Omental fat pad (tissue), 4 donors: ENCODE measurements around a stretch of chr2.

DNA sequence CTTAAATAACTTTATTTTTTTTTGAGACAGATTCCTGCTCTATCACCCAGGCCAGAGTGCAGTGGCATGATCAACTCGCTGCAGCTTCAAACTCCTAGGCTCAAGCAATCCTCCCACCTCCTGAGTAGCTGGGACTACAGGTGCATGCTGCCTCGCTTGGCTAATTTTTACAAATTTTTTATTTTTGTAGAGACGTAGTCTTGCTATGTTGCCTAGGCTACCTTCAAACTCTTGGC is 14.2 kb upstream of the WIPF1 start:
- PRO-cap: no peak
- RAMPAGE, long total RNA, 4 experiments: no peak in any of the 4 experiments

GRCh38 chr2:174627353-174628180 is 30.0 kb upstream of the WIPF1 start:
- PRO-cap: no peak
- RAMPAGE, long total RNA, 4 experiments: no peak in any of the 4 experiments

GRCh38 chr2:174720097-174720404 is 44.2 kb downstream of the CHRNA1 start:
- PRO-cap: no peak
- RAMPAGE, long total RNA, 4 experiments: no peak in any of the 4 experiments

DNA sequence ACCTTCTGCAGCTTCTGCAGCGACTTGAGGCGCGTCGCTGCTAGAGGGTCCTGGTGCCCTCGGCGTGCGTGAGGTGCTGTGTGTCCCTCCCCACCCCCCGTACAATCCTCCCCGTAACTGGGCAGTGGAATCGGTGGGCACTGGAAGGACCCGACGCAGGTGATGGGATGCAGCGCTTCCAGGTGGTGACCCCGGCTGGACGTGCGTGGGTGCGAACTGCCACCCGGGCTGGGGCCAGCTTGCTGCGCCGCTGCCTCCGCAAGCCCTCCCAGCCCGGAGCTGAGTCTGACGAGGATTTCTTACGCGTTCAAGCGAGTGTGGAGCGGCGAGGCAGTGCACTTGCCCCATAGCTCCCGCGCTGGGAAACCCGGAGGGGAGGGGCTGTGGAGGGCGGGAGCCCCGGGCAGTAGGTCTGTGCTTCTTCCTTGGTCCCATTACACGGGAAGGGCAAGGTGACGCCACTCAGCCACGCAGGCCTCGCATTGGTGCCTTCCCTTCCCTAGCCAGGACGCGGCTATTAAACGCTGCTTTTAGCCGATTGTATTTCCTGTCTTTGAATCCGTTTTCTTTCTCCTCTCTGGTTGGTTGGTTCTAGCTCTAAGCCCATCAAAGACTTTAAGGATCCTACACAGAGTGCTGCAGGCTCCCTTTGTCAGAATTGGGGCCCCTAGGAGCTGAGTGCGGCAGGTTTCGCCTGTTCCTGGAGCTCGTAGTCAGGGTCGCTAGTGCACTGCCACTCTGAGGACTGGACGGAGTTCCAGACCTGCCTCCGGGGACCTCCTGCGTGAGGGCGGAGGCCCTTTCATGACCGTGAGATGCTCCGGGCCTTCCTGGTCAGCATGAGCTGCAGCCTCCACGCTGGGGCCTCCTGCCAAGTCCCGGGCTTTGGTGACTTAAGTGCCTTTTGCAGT is 34.0 kb downstream of the CHRNA1 start:
- PRO-cap: no peak
- RAMPAGE, long total RNA, 4 experiments: no peak in any of the 4 experiments

- PRO-cap: no peak
- RAMPAGE, long total RNA, 4 experiments: no peak in any of the 4 experiments
These were observed 24.2 kb upstream of the CHRNA1 start for GRCh38 chr2:174788315-174789058.

GRCh38 chr2:174901046-174901494 is 104.1 kb downstream of the CHN1 start:
- PRO-cap: no peak
- RAMPAGE, long total RNA, 4 experiments: no peak in any of the 4 experiments

DNA sequence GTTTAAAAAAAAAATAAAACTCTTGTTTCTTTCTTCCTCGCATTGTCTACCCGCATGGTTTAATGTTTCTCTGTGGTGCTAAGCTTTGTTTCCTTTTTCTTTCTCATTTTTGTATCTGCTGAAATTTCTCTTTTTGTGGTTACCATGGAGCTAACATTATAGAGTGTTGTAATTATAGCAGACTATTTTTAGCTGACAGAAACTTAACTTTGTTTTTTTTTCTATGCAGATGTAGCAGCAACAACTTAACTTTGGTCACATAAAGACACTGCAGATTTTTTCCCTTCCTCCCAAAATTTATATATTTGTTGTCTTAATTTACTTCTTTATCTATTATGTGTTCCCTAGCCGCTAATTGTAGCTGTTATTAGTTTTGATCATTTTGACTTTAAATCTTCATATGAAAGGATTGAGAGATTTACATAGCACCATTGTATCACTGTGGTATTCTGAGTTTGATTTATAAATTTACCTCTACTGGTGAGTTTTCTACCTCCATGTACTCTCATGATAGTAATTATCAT is 43.2 kb upstream of the CHN1 start:
- PRO-cap: no peak
- RAMPAGE, long total RNA, 4 experiments: no peak in any of the 4 experiments

DNA sequence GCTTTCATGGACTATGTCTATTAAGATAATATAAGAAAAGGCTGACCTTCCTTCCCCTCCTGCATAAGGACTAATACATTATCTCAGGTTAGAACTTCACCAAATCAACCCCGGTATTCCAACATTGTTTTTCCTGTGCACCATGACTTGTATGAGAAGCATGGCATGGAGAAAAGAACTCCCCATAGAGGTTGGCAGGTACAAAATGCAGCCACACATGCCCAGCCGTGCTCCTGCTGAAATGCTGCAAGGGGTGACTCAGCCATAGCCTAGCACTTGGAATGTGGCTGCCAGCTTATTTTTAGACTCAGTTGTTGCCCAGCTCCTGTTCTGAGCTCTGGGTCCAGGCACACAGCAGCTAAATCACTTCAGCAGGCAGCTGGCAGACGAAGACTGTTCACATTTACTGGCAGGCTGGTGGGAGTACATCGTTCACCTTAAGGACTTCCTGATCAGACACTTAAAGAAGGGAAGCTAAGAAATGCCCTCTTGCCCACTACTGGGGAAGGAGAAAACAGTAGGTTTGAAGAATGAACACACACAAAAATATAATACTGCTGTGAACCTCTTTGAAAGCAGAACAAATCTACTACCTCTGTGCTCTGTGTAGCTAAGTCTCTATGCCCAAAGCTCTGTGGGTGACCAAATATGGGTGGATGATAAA is 146.3 kb downstream of the LNPK start:
- PRO-cap: no peak
- RAMPAGE, long total RNA, 4 experiments: no peak in any of the 4 experiments

DNA sequence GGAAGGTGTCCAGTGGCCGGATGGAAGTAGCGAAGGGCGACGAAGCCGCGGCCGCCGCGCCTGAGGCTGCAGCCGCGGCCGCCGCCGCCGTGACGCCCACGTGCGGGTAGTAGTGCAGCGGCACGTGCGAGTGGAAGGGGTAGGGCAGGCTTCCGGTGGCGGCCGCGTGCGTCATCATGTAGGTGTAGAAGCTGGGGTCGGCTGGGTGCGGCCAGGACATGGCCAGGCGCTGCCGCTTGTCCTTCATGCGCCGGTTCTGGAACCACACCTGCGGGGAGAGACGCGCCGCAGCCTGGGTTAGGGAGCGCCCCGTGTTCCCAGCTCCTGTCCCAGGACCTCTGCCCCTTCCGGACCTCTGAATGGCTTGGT is 3.2 kb downstream of the EVX2 start:
- PRO-cap: no peak
- RAMPAGE, long total RNA, 4 experiments: no peak in any of the 4 experiments

DNA sequence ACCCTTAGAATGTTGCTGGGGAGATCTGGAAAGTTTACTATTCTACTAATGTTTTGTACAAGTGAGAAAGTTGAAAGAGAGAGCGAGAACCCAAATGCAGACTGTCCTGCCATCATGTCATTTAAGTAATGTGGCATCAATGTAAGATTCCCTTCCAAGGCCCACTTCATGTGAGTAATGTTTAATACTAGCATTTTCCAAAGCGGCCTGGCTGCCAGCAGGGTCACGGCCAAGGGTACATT is 1.9 kb downstream of the HOXD10 start:
- PRO-cap: no peak
- RAMPAGE, long total RNA, 4 experiments: no peak in any of the 4 experiments

DNA sequence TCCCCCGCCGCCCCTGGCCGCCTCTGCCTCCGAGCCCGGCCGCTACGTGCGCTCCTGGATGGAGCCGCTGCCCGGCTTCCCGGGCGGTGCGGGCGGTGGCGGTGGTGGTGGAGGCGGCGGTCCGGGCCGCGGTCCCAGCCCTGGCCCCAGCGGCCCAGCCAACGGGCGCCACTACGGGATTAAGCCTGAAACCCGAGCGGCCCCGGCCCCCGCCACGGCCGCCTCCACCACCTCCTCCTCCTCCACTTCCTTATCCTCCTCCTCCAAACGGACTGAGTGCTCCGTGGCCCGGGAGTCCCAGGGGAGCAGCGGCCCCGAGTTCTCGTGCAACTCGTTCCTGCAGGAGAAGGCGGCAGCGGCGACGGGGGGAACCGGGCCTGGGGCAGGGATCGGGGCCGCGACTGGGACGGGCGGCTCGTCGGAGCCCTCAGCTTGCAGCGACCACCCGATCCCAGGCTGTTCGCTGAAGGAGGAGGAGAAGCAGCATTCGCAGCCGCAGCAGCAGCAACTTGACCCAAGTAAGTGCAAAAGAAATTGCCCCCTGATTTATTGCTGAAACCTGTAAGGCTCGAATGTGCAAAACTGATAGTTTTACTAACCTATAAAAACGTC is 655 bp downstream of the HOXD9 start:
- PRO-cap: no peak
- RAMPAGE, long total RNA, 4 experiments: no peak in any of the 4 experiments

- PRO-cap: no peak
- RAMPAGE, long total RNA, 4 experiments: no peak in any of the 4 experiments
These were observed 3.0 kb downstream of the HOXD8 start for GRCh38 chr2:176132282-176133098.

DNA sequence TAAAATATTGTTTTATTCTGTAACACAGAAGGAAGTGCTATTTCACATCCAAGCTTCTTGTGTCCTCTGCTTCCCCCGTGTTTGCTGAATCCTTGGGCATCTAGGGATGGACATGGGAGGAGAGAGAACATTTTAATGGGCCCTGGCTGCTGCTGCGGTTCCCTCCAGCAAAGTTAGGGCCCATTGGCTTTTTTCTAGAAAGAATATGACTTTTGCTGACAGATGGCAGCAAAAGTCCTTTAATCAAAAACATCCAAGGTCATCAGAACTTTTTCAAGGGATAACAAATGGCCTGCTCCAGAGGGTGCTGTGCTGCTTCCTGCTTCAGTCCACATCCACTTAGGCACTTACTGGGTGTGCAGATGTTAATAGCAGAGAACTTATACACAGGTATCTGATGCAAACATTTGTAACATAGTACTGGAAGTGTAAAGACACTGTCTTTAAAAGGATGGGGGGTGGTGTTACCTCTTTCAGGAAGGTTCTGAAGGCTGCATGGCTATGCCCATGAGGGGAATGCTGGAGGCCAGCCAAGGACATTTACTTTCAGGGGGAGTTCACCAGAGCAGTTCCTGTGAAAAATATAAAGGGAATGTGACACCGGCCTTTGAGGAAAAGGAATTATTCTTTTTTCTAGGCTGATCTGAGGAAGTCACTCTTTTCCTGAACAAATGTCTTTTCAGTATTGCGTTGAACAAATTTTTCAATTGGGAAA is 5.5 kb downstream of the HOXD8 start:
- PRO-cap: no peak
- RAMPAGE, long total RNA, 4 experiments: no peak in any of the 4 experiments

GRCh38 chr2:176157417-176158418 is 611 bp downstream of the HOXD3 start:
- PRO-cap: no peak
- RAMPAGE, long total RNA, 4 experiments: no peak in any of the 4 experiments

- PRO-cap: no peak
- RAMPAGE, long total RNA, 4 experiments: no peak in any of the 4 experiments
These were observed 942 bp upstream of the HOXD1 start for GRCh38 chr2:176187463-176187988.

GRCh38 chr2:176188915-176189827 is 703 bp downstream of the HOXD1 start:
- PRO-cap: no peak
- RAMPAGE, long total RNA, 4 experiments: no peak in any of the 4 experiments

DNA sequence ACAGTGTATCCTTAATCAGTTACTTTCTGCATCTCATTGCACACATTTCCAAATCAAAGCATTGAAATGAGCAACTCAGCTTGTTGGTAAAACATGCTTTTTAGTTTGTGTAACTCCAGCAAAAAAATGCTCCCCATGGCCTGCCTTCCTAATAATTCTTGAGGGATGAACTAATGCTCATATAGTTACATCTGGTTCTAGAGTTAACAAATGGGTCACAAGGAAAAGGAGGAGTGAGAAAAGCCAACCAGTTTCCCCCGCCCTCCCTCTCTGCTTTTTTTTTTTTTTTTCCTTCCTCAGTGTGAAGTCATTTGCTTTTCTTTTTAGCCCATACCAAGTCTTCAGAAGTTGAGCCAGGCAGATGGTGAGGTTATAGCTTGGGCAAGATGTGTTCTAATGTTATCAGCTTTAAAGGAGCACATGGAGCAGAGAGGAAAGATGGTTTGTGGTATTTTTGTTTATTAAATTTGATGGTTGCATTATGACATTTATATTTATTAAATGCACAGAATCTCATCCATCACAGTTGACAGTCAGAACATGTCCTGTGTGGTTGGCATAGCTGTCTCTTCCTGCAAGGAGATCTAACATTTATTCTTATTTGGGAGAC is 231.8 kb downstream of the MTX2 start:
- PRO-cap: no peak
- RAMPAGE, long total RNA, 4 experiments: no peak in any of the 4 experiments

- PRO-cap: no peak
- RAMPAGE, long total RNA, 4 experiments: no peak in any of the 4 experiments
These were observed 383.0 kb downstream of the MTX2 start for GRCh38 chr2:176652298-176652656.

GRCh38 chr2:177117344-177117696 is 95.3 kb upstream of the HNRNPA3 start:
- PRO-cap: no peak
- RAMPAGE, long total RNA, 4 experiments: start-site peak on the minus strand in 1 of 4 experiments, at chr2:177117472-177117488 at its widest, 30 reads per replicate

- PRO-cap: no peak
- RAMPAGE, long total RNA, 4 experiments: no peak in any of the 4 experiments
These were observed 42.3 kb upstream of the HNRNPA3 start for GRCh38 chr2:177170086-177170950.